Mesenchymal stem cell of adipose (primary cell): ENCODE measurements around a stretch of chr15.

DNA sequence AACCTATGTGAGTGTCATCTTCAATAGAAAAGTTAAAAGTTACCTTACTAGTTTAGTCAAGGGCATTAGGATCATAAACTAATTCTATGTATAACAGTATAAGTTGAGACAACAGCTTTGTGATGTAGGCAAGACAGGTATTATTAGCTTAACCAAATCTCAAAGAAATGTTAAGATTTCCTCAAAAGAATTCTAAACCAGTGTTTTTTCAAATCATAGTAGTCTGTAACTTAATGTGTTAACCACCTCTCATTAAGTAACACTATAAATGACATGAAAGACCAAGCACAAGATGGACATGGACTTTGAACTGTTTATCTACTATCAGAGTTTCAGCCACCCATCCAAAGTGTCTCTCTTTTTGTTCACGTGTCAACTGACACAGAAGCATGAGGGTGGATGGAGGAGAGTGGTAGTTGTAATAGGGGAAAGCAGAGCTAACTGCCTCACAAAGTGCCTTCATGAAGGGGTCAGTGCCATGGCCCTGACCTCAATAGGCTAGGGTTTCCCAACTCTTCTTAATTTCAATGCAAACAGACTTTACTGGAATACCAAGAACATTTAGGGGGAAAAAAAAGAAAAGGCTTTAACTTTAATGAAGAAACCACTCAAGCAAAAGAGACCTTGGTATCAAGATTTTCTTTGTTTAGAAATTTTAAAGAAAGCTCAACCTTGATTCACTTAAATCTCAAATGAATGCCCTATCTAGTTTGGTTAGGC, 32.1 kb upstream of the TRPM7 start:
- CAGE, long polyA plus RNA = no peak

GRCh38 chr15:50767238-50768169, 2.0 kb upstream of the SPPL2A start:
- CAGE, long polyA plus RNA = no peak

GRCh38 chr15:51098117-51098535, 3.4 kb upstream of the TNFAIP8L3 start:
- CAGE, long polyA plus RNA = no peak

GRCh38 chr15:51191165-51191844, 96.6 kb upstream of the TNFAIP8L3 start:
- CAGE, long polyA plus RNA = no peak

DNA sequence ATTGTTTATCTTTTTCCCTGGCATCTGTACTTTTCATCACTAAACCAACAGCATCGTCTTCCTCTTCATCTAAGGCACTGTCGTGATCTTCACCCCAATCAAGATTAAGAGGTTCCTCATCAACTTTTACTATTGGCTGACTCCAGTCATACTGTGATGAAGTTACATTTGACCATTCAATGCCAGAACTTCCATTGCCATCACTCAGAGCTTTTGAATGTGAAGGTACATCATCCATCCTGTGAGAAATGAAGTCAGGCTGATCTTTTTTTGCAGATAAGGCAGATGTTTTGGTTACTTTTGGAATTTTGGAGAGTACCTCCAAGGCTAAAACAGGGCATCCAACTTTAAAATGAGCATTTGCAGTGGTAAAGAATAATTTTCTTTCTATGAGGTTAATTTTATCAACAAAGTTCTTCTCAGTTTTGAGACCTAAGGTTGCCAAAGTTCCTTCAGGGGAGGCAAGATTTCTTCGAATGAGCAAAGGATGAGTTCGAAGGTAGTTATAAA, 139.7 kb downstream of the GLDN start:
- CAGE, long polyA plus RNA = no peak

GRCh38 chr15:51603475-51603929, 19.1 kb downstream of the DMXL2 start:
- CAGE, long polyA plus RNA = no peak

- CAGE, long polyA plus RNA = no peak
Measured at GRCh38 chr15:51767937-51768447, 16.6 kb downstream of the TMOD2 start.

- CAGE, long polyA plus RNA = no peak
Measured at GRCh38 chr15:52134444-52135201, 22.0 kb upstream of the BCL2L10 start.

GRCh38 chr15:52331329-52331803, 35.8 kb upstream of the MYO5C start:
- CAGE, long polyA plus RNA = no peak

GRCh38 chr15:52557219-52557603, 11.6 kb downstream of the ARPP19 start:
- CAGE, long polyA plus RNA = no peak

GRCh38 chr15:52566789-52567284, 2.0 kb downstream of the ARPP19 start:
- CAGE, long polyA plus RNA = no peak

DNA sequence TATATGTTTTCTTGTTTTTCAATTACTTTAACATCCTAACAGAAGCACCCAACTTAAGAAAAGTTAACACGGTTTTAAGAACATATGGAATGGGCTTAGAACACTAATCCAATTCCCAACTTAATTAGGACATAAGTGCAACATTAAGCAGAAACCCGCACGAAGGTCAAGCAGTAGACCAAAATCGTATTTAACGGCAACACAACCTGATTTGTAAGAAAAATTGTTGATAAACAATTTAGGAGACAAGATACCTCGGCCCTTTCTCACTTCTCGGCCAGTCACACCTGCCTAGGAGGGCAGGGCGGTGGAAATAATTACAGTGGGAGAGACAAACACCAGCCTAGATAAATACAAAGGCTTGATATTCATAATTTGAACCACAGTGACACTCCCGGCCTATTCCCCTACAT, 1.1 kb downstream of the ARPP19 start:
- CAGE, long polyA plus RNA = no peak

DNA sequence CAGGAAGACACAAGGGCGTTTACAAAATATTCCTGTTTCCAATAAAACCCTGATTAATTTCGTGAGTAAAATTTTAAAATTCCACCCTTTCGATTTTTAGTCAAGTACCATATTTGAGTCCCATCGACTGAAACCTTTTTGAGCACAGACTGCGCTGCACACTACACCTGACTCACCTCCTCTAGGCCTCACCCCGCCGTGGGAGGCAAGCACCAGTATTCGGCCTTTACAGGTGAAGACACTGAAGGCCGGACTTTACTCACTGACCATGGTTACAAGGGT, 776 bp downstream of the ARPP19 start:
- CAGE, long polyA plus RNA = no peak

DNA sequence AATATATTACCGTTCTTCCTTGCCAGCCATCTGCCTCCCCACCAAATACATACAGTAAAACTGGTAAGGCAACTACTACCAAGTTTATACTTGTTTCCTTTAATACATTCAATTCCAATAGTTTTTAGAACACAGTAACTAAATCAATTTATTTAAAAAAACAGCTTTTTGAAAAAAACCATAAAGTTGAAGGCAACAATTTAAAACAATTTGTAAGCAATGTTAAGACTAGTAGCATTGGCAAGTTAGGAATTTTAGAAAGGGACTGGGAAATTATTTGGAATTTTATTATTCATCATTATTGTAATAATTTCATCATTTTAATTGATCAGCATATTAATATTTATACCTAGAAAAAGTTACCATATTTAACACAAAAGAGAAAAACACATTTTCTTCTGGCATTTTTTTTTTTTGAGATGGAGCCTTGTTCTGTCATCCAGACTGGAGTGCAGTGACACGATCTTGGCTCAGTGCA, 20.6 kb upstream of the ARPP19 start:
- CAGE, long polyA plus RNA = no peak

DNA sequence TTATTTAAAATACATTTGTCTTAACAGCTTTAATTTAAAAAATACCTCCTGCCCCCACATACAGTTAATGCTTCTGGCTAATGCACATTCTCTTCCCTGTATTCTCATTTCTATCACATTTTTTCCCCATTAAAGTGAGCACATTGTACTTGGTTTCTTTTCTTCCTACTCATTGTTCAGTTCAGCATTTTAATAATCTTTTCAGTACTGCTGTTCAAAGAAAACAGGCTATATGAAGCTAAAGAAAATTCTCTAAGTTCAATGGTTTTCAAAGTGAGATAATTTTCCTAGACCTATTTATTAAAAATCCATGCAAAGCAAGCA, 27.8 kb downstream of the ATOSA start:
- CAGE, long polyA plus RNA = no peak

GRCh38 chr15:52662887-52663446, 16.2 kb downstream of the ATOSA start:
- CAGE, long polyA plus RNA = no peak

- CAGE, long polyA plus RNA = no peak
Measured at GRCh38 chr15:52783356-52783792, 6.8 kb downstream of the ONECUT1 start.

GRCh38 chr15:52783793-52784326, 6.3 kb downstream of the ONECUT1 start:
- CAGE, long polyA plus RNA = no peak

- CAGE, long polyA plus RNA = no peak
Measured at GRCh38 chr15:52784584-52785325, 5.4 kb downstream of the ONECUT1 start.

DNA sequence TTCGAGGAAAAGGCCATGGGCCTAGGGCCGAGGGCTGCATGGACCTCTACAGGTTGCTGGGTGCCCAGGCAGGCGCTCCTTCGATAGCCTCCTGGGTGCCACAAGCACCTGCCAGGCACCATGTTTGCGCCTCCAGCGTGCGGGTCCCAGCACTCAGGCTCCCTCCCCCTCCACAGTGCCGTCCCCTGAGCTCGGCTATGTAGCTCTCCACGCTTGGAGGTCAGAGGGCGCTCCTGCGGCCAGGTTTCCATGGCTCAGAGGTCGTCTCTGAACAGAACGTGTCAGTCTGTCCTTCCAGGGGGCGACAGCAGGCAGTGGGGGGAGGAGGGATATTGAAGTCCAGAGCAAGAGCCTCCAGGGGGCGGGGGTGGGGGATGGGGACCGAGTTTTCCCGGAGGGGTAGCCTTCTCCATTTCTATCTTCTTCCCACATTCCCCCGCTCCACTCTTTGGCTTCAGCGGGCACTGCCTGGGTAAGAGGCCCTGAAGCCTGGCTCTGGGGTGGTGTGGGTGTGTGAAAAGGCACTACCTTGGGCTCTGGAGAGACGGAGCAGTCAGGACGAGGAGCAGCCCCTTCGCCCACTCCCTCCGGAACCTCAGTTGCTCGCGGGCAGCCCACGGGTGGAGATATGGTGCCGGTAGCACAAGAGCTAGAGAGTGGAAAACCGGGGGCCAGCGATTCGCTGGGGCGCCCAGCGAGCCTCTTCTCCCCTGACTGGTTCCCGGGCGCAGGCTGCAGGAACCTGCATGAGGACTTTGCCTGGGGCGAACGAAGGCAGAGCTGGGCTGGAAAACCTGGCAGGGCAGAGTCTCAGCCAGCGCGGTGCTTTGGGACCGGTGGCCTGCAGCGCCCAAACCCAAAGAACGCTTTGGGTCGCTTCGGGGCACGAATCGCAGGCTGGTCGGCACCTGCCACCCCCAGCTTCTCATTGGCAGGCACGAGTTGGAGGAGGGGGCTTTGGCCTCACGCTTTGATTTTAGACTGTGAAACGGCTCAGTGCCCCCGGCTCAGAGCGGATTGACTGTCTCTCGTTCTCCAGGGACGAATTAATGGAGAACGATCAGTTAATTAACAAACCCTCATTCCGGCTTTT, 3.3 kb downstream of the ONECUT1 start:
- CAGE, long polyA plus RNA = no peak